AG08470 (cell line): ENCODE data around the gene UVSSA.

DNA sequence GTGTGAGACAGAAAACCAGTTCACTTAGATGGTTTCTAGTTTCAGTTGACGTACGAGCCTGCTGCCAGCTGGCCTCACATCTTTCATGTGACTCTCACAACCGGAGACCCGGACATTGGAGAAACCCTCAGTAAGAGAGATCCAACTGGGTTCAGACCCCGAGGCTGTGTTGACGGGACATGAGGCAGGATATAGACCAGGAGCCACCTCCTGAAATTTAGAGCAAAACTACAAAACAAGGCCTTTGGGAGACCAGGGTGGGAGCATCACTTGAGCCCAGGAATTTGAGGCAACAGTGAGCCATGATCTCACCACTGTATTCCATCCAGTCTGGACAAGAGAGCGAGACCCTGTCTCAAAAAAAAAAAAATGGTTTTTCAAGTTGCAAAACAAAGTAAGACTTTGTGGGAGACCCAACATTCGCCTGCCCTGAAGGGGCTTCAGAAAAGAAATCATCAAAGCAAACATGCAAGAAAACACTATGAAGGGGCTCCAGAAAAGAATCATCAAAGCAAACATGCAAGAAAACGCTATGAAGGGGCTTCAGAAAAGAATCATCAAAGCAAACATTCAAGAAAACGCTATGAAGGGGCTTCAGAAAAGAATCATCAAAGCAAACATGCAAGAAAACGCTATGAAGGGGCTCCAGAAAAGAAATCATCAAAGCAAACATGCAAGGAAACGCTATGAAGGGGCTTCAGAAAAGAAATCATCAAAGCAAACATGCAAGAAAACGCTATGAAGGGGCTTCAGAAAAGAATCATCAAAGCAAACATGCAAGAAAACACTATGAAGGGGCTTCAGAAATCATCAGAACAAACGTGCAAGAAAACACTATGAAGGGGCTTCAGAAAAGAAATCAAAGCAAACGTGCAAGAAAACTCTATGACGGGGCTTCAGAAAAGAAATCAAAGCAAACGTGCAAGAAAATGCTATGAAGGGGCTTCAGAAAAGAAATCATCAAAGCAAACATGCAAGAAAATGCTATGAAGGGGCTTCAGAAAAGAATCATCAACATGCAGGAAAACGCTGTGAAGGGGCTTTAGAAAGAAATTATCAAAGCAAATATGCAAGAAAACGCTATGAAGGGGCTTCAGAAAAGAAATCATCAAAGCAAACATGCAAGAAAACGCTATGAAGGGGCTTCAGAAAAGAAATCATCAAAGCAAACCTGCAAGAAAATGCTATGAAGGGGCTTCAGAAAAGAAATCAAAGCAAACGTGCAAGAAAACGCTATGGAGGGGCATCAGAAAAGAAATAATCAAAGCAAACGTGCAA lies 27.2 kb upstream of the UVSSA start:
- RRBS, result no CpG with 5 or more reads among the region's 23 CpGs

DNA sequence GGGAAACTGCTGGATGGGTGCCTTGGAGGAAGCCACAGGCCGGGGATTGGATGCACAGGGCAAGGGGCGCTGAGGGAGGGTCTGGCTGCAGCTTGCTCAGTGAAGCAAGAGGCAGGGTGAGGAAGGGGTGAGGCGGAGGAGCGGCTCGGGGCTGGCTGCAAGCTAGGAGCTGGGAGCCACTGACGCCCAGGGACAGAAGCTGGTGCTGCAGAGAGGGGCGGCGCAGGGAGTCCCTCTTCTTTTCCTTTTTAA lies 1.2 kb upstream of the UVSSA start:
- RRBS, result no CpG with 5 or more reads among the region's 8 CpGs

DNA sequence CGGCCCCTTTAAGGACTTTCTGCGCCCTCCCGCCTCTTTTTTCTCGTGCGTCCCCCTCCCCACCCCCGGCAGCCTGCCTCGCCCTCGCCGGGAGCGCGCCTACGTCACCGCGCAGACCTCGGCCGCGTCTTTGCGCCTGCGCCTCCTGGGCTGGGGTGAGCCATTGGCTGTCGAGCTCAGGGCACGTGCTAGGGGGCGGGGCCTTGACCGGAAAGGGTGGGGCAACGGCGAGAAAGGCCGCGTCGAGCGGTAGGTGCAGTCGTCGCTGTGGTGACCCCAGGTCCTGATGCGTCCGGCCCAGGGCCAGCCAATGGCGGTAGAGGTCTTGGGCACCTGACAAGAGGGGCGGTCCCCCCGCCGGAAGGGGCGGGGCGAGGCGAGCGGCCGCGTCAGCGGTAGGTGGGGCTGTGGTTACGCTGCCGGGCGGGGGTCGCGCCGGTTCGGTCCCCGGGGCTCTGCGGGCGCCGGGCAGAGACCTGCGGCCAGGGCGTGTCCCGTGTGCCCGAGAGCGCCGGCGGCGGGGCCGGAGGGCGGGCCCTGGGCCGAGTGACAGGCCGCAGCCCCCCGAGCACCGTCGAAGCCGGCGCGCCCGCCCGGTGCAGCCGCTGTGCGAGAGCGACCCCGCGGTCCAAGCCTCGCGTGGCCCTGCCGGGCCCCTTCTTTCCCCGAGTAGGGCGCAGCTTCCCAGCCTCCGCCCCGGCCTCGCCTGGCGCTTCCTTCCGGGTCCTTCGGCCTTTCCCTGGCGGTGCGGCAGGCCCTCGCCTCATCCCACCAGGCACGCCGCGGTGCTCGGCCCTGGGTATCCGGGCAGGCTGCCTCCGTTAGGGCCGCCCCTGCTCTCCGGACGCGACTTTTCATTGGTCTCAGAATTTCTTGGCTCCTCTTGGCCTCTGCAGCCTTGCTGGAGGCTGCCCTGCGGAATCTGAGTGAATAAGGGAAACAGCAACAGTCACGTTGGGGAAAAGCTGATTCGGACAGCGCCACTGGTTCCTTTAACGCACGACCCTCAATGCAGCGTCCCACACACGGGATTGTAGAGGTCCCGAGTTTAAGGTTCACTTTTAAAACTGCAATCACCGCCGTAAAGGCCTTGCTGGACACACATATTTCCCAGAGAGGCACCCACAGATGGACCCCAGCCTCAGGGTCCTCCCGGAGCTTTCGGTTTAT lies at the start of gene UVSSA:
TSS of gene UVSSA (plus strand) at position 374 of the 1,170 bp plus-strand sequence.
- RRBS, result 2% methylated on average over 63 of the region's 117 CpGs

GRCh38 chr4:1623550-1623991 lies 60.5 kb downstream of the FAM53A start:
- RRBS, result 81% methylated on average over 18 of the region's 31 CpGs

GRCh38 chr4:1691649-1692192 lies 7.6 kb upstream of the FAM53A start:
- RRBS, result no CpG with 5 or more reads among the region's 7 CpGs

DNA sequence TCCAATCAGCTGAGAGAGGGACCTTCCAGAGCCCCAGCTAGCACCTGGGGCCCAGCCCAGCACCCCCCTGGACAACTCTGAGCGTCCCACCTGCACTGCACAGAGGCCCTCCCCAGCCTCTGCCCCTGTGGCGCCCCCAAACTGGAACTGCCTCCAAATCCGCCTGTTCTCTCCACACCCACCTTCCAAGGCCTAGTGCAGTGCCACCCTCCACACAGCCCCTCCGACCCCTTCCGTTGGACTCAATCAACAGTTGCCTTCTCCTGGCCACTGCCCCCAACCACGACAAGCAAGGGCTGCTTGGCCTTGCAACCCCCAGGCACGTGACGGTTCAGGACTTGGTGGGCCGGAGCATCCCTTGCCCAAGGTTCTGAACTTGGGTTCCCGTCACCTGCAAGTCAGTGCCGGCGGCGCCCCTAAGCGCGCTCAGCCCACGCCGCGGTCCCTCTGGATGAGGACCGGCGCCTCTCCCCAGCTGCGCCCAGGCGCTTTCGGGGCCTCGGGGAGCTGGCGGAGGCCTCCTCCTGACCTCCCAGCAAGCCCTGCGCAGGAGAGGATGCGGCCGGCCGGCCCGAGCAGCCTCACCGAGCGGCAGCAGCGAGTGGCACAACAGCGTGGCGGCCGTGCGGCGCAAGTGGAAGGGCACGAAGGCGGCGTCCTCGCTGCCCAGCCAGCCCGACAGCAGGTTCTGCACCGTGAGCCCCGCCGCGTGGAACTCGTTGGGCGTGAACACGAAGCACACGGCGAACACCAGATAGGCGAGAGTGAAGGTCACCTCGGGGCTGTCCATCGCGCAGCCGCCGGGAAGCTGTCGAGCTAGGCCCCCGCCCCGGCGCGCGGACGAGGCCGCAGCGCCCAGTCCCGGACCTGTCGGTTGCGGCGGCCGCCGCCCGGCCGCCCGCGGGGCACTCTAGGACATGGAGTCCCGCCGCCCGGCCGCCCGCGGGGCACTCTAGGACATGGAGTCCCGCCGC lies 788 bp downstream of the TMEM129 start:
- RRBS, result 2% methylated on average over 11 of the region's 85 CpGs

GRCh38 chr4:1721838-1722678 lies 737 bp downstream of the TACC3 start:
- RRBS, result no CpG with 5 or more reads among the region's 42 CpGs

- RRBS, result no CpG with 5 or more reads among the region's 22 CpGs
Observed at GRCh38 chr4:1739495-1740073, 18.3 kb downstream of the TACC3 start.

GRCh38 chr4:1752006-1752287 lies 30.6 kb downstream of the TACC3 start:
- RRBS, result no CpG with 5 or more reads among the region's 6 CpGs

DNA sequence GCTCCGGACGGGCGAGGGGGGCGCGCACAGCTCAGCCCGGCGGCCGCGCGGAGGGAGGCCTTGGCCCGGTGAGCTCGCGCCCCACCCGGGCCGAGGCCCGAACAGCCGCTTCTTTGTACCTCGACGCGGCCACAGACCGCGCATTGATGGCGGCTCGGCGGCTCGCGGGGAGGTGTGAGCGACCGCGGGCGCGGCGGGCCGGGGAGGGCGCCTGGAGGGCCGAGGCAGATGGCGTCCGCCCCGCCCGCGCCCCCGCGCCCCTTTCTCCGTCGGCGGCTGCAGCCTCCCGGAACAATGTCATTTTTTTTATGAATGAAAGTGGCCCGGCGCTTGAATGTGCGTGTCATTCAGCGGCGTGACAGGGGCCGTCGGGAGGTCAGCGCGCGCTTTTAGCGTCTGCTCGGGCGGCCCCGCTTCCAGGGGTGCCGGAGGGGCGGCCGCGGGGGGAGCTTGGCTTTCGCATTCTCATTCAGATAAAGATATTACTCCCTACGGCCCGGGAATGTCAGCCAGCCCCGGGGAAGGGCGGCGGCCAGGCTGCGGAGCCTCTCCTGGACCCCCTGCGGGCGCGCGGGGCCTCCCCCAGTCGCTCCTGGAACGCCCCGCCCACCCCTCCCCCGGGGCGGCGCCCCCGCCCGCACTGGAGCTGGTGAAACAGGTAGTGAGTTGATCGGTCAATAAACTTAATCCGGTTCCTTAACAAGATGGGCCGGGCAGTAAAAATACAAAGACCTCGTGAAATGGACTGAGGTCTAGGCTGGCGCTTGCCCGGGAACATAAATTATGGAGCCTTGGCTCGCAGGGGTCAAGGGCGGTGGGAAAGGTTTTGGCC lies 1.9 kb downstream of the FGFR3 start:
- RRBS, result 11% methylated on average over 51 of the region's 92 CpGs

DNA sequence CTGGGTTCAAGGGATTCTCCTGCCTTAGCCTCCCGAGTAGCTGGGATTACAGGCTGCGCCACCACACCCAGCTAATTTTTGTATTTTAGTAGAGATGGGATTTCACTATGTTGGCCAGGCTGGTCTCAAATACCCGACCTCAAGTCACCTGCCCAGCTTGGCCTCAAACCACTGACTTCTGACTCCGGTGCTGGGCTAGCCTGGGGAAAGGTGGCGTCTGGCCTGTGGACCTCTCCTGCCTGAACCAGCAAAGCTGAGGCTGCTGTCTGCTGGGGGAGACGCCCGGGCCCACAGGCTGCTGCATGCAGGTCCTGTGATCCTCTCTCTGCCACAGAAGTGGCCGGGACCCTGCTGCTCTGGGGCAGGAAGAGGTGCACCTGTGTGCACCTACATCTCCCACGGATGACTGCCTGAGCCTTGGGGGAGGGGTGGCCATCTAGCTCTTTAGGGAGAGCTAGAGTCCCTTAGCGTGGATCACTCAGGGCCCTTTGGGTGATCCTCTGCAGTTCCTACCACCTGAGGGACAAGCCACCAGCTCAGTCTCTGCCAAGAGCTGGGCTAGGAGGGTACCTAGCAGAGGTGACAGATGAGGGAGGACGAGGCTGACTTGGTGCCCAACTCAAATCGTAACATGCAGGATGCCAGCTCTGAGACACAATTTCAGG lies 22.7 kb downstream of the LETM1 start:
- RRBS, result 92% methylated on average over 5 of the region's 12 CpGs

GRCh38 chr4:1834372-1835131 lies 21.4 kb downstream of the LETM1 start:
- RRBS, result no CpG with 5 or more reads among the region's 17 CpGs

DNA sequence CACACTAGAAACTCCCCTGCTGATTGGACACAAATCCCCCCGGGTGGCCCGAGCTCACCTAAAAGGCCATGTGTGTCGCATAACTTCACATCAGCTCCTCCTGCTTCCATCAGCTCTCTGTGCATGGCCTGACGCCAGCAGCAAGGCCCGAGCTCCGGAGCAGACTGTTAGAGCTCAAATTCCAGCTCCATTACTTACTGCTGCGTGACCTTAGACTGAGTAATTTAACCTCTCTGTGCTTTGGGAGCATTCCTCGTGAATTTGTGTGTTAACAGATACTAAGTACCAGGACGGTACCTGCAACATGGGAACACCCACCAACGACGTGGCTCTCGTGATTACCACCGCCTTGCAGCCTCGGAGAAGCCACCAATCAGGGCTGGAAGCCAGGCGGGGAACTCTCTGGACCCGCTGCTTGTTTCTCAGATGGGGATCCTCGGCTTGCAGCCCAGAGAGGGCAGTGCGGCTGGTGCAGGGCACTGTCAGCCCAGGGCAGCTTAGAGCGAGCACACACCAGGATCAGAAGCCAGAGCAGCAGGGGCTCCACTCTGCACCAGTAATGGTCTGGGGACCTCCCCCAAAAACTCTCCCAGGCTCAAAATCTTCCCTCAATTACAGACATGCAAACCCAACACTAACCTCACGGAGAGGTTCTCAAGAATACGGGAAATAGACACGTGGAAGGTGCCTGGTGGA lies 12.9 kb downstream of the LETM1 start:
- RRBS, result 18% methylated on average over 5 of the region's 22 CpGs

GRCh38 chr4:1881644-1882249 lies 10.6 kb downstream of the NSD2 start:
- RRBS, result no CpG with 5 or more reads among the region's 2 CpGs

DNA sequence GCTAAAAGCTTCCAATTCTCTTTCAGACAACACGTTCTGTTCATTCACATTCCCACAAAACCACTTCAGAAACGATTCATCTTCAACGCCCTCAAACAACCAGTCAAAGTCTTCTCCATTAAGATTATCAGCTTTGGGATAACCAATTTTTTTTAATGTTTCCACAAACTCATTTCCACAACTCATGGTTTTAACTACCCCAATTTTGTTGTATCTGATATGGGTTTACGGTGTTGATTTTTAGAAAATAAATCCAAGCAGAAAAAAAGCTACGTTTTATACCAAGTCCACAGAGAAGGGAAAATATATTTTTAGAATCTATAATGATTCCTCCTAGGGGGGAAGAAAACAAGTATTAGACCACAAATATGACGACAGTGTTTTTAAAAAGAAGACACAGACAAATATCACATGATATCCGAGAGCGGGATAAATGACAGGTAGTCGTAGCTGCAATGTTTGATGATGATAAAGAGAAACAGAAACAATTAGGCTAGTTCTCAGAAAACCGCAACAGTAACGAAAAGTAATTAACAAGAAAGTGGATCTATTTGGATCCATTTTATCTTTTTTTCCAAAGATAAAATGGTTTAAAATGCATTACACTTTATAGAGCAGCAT lies 1.1 kb downstream of the HAUS3 start:
- RRBS, result no CpG with 5 or more reads among the region's 11 CpGs

- RRBS, result no CpG with 5 or more reads among the region's 3 CpGs
Observed at GRCh38 chr4:2243768-2244301, 1.9 kb upstream of the HAUS3 start.

DNA sequence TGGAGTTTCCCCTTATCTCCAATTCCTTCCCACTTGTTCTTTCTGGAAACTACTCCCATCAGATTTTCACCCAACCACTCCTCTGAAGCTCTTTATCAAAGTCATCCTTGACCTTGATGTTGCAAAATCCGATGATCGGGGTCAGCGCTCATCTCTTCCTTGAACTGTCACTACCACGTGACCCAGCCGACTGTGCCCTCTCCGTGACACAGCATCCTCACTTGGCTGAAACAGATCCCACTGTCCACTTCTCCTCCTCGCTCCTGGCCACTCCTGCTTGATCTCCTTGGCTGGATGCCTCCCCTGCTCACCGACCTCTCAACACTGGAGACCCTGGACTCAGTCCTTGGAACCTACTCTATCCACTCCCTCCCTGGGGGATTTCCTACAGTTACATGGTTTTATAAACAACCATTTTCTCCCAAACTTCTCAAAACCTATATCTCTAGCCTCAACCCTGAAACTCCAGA lies 1.4 kb upstream of the ZFYVE28 start:
- RRBS, result no CpG with 5 or more reads among the region's 8 CpGs

DNA sequence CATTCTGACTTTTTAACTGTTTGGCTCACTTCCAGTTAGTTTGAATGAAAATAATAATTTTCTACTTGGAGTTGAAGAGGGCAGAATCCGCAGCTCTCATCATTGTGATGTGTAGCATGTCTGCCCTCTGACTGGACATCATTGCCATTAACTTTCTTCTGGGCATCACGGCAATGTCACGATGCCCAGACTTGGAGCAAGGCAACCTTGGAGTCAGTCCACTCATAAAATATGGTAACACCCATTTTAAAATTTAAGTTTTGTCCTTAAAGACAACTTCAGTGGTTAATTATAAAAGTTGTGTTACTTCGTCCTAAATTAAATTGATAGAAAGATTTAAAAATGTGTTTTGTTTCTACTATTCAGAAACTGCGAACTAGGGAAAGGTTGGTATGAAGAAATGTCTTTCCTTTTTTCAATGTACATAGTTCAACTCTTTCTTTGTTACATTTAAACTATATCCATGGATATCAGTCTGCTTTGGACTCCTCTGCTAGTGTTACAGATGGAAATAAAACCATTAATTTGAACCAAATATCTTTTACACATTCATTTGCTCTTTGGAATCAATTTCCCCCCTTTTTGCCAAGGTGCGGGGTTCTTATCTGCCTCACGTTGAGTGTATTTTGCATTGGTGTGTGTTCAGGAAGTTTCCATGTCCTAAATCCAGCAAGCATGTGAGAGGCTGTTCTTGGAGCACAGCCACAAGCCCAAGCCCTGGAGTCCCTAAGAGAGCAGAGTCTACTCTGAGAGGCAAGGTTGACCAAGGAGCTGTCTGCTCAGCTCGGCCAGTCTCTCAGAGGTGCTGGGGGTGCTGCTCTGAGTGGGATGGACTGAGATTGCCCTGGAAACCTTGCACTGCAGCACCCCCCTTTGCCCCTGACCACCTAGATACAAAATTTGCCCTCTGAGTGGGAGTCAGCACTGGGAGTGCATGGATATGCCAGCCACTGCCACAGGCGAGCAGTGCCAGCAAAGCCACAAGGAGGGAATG lies 20.8 kb upstream of the FAM193A start:
- RRBS, result no CpG with 5 or more reads among the region's 9 CpGs

GRCh38 chr4:2671603-2671826 lies 84.6 kb downstream of the TNIP2 start:
- RRBS, result no CpG with 5 or more reads among the region's 5 CpGs

DNA sequence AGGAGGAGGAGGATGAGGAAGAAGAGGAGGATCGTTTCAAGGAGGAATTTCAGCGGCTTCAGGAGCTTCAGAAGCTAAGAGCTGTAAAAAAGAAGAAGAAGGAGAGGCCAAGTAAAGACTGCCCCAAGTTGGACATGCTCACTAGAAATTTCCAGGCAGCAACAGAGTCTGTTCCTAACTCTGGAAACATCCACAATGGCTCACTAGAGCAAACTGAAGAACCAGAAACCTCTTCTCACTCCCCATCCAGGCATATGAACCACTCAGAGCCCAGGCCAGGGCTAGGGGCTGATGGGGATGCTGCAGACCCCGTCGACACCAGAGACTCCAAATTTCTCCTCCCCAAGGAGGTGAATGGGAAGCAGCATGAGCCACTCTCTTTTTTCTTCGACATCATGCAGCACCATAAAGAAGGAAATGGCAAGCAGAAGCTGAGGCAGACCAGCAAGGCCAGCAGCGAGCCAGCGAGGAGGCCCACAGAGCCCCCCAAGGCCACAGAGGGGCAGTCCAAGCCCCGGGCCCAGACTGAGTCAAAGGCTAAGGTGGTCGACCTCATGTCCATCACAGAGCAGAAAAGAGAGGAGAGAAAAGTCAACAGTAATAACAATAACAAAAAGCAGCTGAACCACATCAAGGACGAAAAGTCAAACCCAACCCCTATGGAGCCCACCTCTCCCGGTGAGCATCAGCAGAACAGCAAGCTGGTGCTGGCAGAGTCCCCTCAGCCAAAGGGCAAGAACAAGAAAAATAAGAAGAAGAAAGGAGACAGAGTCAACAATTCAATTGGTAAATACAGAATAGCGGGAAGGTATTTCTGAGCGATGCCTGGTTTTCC lies 56.2 kb downstream of the TNIP2 start:
- RRBS, result no CpG with 5 or more reads among the region's 13 CpGs